A375 (cell line): ENCODE measurements around the genes SNRPD3 and LRRC75B.

GRCh38 chr22:23849502-23850036, 8.1 kb upstream of the SLC2A11 start:
- RAMPAGE, long total RNA: no peak

GRCh38 chr22:23881687-23882201, 12.4 kb upstream of the MIF start:
- RAMPAGE, long total RNA: no peak

DNA sequence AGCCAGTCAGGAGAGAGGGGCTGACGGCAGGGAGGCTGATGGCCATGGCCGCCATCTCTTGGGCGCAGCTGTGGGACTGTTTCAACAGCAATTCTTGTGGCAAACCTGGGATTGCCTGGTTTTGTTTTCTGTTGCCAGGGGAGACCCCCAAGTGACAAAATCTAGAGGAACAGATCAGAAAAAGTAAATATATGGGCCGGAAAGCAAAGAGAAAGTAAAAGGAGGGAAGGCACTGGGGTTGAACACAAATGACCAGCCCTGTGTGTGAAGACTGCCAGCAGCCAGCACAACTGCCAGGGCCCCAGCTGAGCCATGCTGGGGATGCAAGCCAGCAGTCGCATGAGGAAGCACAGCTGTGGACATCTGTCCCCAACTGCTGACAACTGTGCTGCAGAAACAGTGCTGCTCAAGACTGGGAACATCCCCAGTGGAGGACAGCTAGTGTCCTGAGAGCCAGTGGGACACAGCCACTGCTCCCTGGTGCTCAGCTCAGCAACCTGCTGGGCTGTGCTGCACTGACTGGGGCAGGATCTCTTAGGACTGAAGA, 10.6 kb downstream of the MIF start:
- RAMPAGE, long total RNA: no peak

DNA sequence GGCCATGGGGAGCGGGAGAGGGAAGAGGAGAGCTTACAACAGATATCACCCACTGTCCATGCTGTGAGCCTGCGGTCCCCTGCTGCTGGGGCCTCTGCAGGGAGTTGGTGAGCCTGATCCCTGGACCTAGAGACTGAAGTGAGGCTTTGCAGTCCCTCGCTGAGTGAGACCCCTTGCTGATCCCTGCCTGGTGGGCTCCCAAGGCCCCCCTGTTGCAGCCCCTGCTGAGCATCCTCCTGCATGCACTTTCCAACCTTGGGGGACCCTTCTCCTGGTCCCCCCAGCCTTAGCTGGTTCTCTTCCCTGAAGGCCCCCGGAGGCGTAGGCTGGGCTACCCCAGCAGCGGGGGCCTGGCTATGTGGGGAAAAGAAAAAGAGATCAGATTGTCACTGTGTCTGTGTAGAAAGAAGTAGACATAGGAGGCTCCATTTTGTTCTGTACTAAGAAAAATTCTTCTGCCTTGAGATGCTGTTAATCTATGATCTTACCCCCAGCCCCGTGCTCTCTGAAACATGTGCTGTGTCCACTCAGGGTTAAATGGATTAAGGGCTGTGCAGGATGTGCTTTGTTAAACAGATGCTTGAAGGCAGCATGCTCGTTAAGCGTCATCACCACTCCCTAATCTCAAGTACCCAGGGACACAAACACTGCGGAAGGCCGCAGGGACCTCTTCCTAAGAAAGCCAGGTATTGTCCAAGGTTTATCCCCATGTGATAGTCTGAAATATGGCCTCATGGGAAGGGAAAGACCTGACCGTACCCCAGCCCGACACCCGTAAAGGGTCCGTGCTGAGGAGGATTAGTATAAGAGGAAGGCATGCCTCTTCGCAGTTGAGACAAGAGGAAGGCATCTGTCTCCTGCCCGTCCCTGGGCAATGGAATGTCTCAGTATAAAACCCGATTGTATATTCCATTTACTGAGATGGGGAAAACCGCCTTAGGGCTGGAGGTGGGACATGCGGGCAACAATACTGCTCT, 12.8 kb downstream of the MIF start:
- RAMPAGE, long total RNA: no peak

GRCh38 chr22:23969745-23970535, 3.3 kb downstream of the DDTL start:
- RAMPAGE, long total RNA: no peak

GRCh38 chr22:23979637-23980320, 5.5 kb upstream of the DDT start:
- RAMPAGE, long total RNA: no peak

GRCh38 chr22:24165003-24165412, 16.3 kb upstream of the SUSD2 start:
- RAMPAGE, long total RNA: no peak

GRCh38 chr22:24183169-24183962, 2.1 kb downstream of the SUSD2 start:
- RAMPAGE, long total RNA: no peak

DNA sequence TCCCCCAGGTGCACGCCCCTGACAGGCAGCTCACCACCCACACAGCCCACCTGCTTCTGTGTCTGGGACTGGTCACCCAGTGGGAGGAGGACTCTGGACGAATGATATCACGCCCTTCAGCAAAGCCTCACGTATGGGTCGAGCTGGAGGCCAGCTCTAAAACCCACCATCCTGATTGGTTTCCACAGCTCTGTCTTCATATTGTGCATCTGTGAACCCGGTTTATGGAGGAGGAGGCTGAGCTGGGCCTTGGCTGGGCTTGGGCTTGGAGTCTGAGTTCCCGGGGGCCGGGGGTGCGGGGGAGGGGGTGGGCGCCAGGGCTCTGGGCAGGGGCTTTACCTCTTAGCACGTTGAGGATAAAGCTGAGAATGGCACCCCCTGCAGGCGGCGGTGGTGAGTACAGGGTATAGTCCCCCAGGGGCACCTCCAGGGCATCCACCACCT, 13.8 kb downstream of the GGT5 start:
- RAMPAGE, long total RNA: no peak

GRCh38 chr22:24322345-24323046, 51.9 kb downstream of the SPECC1L start:
- RAMPAGE, long total RNA: no peak

GRCh38 chr22:24533556-24533755, 21.5 kb downstream of the GUCD1 start:
- RAMPAGE, long total RNA: no peak

GRCh38 chr22:24555304-24556409, at the start of gene SNRPD3:
TSS of gene SNRPD3 (plus strand) at chr22:24555999.
- RAMPAGE, long total RNA: start-site peak on the plus strand at chr22:24555970-24556030, 517 and 236 reads in 2 replicates

GRCh38 chr22:24588232-24589129, 4.4 kb downstream of the LRRC75B start:
- RAMPAGE, long total RNA: no peak

DNA sequence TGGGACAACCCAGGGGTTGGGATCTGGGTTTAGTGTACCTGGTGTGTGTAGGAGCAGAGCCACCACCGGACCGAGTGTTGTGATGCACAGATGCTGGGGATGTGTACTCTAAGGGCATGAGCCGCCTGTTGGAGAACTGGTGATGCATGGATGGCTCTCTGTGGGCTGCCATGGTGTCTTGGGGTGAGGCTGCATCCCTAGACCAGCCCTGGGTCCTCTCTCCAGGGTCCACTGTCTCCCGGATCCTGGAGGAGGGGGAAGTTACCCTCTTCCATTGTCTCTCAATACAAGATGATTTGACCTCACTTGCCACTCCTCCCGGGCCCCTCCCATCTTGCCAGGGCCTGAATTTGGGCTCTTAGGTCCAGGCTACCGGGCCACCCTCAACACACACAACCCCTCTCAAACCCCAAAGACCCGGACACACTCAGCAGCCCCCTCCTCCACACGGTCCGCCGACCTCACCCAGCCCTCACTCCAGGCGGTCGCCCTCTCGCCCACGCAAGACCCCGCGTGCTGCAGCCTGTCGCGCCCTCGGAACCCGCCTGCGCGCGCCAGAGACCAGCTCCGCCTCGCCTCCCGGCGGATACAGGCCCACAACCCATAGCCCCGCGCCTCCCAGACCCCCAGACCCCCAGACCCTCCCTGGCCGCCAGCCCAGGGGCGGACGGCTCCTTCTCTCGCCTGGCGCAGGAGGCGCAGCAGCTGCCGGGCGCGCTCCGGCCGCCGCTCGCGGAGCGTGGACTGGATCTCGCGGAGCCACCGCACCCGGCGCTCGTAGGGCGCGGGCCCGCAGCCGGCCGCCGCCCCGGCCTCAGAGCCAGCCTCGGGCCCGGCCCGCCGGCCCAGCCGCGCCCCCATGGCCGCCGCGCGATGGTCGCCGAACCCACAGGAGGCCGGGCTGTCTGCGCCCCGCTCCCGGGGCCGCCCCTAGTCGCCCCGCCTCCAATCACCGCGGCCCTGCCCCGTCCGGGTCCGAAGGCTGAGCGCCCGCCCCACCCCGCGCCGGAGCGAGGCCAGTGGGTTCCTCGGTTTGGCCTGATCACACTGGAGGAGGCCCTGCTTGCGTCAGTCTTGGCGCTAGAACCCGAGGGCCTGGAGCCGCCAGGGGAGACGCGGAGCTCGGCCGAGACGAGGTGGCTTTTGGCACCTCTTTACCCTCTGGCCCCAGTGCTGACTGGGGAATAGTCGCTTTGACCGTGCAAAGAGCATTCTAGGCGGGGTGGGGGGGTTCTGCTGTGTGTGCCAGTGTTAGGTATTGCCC, at the start of gene LRRC75B:
Gene LRRC75B, minus strand, starts transcription at position 895 of the 1,264 bp plus-strand sequence.
- RAMPAGE, long total RNA: no peak

DNA sequence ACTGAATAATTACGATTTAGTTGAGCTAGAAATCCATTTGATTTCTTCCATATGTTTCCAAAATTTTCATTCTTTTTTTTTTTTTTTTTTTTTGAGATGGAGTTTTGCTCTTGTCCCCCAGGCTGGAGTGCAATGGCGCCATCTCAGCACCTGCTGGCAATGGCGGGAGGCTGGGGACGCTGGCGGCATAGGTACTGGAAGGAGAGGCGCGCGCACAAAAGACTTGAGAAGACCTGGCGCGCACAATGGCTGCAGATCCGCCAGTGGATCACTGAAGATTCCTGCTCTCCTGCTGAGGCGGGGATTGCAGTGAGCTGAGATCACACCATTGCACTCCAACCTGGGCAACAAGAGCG, 57.6 kb downstream of the GGT1 start:
- RAMPAGE, long total RNA: no peak

GRCh38 chr22:24816623-24817143, 10.7 kb downstream of the SGSM1 start:
- RAMPAGE, long total RNA: no peak

DNA sequence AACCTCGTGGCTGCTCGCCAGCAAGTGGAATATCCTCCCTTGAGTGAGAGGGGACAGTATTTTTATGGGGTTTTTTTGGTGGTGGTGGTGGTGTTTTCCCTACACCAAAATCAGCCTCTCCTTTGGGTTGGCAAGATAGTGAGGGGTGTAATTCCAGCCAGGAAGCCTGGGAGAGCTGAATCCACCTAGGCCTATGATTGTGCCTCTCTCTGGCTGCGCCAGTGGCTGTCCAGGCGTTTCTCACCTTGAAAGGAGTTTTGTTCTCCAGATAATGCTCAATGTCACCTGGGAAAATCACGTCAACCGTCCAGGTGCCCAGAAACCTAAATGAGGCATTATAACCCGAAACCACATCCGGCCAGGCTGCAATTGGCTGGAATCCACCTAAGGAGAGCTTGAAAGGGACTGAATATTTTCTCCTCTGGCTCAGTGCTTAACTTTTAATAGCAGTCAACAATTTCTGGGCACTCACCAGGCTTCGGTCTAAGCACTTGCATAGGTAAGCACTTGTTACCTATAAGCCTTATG, 3.4 kb downstream of the LHFPL7 start:
- RAMPAGE, long total RNA: no peak

GRCh38 chr22:25026569-25026917, 74.0 kb downstream of the KIAA1671 start:
- RAMPAGE, long total RNA: no peak

DNA sequence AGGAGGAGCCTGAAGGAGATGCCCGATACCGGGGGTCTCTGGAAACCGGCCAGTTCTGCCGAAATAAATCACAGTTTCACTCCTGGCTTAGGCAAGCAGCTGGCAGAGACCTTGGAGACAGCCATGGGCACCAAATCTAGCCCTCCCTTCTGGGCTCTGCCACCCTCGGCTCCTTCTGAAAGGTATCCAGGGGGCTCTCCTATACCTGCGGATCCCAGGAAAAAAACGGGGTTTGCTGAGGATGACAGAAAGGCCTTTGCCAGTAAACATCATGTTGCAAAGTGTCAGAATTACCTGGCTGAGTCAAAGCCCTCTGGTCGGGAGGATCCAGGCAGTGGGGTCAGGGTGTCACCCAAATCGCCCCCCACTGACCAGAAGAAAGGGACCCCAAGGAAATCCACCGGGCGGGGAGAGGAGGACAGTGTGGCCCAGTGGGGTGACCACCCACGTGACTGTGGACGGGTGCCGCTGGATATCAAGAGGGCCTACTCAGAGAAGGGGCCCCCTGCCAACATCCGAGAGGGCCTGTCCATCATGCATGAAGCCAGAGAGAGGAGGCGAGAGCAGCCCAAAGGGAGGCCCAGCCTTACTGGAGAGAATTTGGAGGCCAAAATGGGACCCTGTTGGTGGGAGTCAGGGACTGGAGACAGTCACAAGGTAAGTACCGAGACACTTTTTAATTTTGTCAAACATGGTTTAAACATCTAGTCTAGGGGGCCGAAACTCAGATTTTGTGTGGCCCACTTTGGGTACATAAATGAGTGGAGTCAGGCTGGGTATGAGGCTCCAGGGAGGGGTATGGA, 88.6 kb downstream of the KIAA1671 start:
- RAMPAGE, long total RNA: no peak

DNA sequence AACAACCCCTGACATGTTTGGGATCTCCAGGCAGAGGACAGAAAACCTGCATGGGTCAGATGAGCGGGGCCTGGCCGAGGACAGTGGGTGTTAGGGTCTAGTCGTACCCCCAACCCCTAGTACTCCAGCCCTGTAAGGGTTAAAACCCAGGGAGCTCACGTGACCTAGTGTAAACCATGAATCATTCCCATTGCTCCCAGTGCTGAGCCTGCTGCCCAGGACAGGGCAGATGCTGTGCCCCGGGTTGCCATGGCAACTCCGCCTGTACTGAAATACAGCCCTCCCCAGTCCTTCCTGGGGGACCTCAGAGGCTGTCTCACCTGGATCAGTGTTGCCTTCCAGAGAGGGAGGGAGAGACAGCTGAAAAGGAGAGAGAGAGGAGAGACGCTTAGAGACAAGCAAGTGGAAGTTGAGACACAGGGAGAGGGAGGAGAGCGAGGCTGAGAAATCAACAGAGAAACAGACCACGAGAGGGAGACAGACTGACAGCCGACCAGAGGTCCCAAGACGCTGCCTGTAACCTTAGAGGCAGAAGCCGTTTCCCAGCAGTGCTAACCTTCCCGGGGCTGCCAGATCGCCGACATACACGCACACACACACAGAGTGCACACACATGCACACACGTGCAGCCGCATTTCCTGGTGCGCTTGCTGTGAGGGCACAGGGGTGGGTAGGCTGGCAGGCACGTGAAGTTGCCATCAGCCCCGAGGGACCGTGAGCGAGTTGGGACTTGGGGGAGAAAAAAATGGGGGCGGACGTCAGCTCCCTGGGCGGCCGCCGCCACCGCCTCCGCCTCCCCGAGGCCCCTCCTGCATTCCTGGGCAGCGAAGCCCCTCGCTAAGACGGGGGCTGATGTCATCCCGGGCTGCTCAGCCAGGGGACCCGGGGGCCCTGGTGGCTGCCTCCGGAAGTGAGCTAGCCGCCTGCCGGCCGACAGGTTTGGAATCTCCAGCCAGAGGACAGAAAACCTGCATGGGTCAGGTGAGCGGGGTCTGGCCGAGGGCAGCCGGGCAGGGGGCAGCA, 88.7 kb upstream of the CRYBB3 start:
- RAMPAGE, long total RNA: no peak